Metastatic Pancreatic Carcinoma in the Ovary (tissue), 1 donor: ENCODE measurements around a stretch of chr21.

DNA sequence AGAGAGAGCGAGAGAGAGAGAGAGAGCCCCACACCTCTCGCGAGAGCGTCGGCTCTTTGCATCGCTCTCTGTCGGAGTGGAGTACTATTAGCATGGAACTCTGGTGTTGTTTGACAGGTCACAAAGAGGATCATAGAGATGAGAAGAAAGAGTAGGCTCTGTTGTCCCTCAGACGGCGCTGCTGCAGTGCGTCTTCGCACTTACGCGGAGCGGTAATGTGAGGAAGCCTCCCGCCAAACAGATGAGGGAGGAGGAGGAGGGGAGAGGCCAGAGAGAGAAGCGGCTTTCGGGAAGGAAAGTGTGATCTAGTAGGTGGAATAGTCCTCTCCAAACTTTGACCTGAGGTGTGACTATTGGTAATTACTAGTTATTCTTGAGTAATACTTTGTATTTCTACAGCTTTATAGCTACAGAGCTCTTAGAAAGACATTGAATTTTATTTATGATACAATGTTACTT, 439 bp upstream of the PAXBP1 start:
- PRO-cap, result bidirectional peak, plus-strand start at position 240 of the sequence, minus-strand start outside the sequence

DNA sequence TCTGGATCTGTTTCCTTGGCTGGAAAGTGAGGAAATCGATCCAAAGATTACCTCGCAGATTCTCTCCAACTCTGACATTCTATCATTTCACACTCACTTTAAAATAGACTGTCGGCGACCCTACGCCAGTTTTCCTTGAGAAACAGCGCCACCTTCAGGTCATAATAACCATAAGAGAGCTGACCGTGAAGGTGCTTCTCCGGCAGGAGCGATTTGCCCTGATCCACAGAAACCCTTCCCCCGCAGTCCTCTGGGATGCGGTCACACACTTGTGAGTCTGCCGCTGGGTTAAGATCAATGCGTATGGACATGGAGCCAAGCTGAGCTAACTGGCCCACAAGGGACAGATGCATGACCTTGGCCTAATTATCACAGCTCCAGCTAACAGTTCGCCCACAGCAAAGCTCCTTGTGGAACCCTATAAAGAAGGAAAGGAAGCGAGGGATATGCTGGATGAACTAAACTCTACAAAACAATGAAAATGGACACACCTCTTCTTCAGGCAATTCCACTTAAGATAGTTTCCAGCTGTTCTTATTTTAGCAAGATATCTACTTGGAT, 32.8 kb upstream of the IFNAR2 start:
- PRO-cap, result no peak

GRCh38 chr21:33234316-33234959, 4.7 kb downstream of the IFNAR2 start:
- PRO-cap, result no peak

DNA sequence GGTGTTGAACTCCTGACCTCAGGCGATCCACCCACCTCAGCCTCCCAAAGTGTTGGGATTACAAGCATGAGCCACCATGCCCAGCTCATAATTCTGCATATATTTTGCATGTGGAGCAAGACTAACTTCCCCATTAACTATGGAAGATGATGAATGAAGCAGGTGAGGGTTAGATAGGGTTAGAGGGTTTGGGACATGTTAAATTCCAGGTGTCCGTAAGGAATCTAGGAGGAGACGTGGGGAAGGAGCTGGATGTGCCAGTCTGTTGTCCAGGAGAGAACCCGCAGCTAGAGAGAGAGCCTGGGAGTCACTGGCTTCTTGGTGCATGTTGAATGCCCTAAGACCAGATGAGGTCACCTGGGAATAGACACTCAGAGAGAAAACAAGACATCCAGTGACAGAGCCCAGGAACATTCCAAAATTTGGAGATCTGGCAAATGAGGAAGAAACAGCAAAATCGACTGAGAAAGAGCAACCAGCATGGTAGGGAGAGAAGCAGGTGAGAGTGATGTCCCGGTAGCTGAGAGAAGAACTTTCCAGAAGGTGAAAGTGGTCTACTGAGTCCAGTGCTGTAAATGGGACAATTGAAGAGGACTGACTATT, 15.3 kb upstream of the IL10RB start:
- PRO-cap, result no peak

- PRO-cap, result no peak
These were observed 24.3 kb downstream of the IL10RB start for GRCh38 chr21:33290226-33291011.

- PRO-cap, result no peak
These were observed 8.0 kb downstream of the IFNGR2 start for GRCh38 chr21:33410918-33411814.

DNA sequence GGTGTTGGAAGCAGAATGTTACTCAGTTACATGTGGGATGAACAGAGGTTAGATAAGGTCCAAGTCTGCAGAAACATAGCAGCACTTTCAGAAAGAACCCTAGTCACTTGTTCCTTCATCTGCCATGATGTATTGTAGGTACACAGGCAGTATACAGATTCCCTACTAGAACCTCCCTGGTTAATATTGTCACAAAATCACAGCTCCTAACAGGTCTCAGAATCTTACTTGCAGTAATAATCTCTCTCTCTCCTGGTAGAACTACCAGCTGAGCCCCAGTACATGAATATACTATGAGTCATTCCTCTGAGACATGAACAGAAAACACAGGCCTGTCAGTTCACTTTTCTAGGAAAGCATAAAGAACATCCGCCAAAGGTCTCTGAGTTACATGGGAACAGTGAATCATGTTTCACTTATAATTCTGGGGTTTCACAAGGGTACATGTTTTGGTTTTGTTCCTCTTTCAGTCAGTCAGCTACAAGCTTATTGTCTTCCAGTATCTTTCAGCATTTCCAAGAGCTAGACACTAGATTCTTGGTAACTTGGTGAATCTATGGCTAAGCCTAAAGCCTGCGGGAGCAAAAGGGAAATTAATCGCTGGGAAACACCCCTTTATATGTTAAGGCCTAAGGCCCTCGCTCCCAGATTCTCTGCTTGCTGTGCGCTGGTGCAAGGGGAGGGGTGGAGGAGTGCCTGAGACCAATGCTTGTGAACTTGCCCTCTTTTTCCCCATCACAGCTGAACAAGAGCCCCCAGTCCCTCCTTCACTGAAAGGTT, 31.6 kb downstream of the IFNGR2 start:
- PRO-cap, result no peak

GRCh38 chr21:33549330-33550399, 6.8 kb downstream of the SON start:
- PRO-cap, result no peak

GRCh38 chr21:33655083-33656243, 13.2 kb downstream of the ITSN1 start:
- PRO-cap, result no peak

DNA sequence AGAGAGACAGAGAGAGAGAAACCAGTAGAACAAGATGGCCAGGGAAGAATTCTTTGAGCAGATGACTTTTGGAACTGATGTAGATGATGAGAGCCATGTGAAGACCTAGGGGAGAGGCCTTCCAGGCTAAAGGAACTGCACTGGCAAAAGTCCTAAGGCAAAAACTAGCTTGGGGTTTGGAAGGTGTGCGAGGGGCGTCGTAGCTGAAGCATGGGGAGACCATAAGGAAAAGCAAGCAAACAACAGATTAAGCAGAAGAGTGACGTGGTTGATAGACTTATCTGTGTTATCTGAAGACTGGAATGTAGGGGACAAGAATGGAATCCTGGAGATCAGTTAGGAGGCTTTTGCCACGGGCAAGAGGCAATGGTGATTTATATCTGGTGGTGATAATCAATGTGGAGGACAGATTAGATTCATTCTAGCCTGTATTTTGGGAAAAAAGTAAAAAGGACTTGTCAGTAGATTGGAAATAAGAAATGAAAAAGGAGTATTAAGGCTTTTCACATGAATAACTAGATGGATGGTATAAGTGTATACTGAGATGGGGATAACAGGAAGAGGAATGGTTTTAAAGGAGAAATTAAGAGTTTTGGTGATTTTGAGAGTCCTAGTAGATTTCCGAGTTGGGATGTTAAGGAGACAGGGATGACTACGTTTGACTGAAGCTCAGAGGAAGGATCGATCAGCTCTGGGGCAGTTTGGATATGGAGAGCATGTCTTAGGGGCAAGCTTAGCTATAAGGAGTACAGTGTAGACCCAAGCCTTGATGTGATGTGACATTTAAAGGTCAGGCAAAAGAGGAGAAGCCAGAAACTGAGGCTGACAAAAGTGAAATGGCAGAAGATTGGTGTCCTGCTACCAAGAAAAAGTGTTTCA, 97.5 kb downstream of the ITSN1 start:
- PRO-cap, result no peak

DNA sequence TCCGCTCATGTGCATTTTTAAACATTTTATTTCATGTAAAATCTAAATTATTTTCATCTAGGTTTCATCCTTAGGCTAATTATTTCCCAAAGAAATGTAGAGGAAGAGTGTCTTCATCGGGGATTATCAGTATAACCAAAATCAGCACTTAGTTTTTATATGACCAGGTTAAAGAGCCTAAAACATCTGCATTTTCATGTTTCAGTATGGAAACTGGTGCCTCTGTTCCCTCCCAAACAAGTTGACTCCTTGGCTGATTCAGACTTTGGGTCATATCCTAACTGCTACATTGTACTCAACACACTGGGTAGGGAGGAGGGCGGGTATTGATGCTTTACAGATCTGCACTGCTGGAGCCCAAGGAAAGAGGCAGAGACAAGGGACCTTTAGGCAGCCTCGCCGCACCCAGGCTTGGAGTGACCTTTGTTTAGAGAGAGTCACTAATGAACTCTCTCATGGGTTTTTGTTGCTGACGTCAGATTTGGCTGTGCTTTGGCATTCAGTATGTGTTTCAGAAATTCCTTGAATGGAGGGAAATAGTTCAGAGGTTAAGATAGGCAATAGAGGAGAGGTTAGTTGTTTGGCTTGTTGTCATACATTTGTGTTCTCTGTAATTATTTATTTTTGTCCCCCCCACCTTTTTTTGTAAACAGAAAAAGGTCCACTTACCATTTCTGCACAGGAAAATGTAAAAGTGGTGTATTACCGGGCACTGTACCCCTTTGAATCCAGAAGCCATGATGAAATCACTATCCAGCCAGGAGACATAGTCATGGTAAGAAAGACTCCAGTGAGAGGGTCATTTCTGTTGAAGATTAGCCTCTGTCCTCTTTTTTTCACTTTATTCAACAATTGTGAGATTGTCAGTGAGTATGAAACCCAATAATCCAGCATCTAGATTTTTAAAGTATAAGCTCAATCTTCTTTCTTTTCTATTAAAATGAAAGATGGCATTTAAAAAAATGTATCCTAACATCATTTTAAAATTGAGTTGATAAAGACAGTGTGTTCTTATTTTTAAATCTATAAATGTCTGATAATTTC, 116.1 kb downstream of the ATP5PO start:
- PRO-cap, result no peak

- PRO-cap, result no peak
These were observed 59.8 kb upstream of the ATP5PO start for GRCh38 chr21:33975292-33975991.

- PRO-cap, result no peak
These were observed 61.3 kb upstream of the ATP5PO start for GRCh38 chr21:33976834-33977427.

DNA sequence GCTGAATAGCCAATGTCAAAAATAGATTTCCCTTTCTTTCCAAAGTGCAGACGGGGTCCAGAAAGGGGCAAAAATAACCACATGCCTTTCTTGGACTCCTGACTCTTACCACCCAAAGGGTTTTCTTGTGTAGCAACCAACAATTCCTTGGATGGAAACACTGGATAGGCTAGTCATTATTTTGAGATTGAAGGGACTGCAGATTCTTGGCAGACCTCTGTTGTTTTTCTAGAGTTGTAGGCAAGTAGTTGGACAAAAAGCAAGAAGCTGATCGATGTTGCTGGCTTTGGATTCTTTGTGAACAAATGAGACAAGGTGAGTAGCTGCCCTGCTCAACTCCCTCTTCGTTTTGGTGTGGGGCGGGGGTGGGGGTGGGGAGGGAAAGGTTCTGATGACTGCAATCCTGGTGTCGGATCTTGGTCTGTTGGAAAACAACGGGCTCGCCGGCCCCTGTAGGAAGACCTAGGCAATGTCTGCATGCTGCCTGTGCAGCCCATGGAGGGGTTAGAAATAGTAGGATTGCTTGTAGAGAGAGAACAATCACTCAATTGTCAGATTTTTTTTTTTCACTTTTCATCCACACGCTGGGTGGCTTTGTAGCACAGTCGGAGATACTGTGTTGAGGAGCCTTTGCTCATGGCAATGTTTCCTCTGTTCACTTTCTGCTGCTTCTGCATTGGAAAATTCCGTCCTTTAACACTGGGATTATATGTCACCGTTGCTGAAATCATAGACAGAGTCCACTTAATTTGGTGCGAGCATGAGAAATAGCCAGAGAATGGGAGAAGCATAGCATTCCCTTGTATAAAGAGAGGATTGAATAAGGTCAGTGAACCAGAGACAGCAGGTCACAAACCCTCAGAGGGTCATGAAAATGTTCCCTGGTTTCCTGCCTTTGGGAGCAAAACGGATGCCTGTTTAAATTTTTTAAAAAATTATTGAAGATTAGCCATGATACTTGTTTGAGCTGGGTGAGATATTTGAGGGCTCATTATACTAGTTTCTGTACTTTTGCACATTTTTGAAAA, 107.4 kb downstream of the MRPS6 start:
- PRO-cap, result no peak

- PRO-cap, result no peak
These were observed 127.7 kb downstream of the MRPS6 start for GRCh38 chr21:34200856-34201796.

- PRO-cap, result no peak
These were observed 30.8 kb upstream of the KCNE1 start for GRCh38 chr21:34542911-34543204.

DNA sequence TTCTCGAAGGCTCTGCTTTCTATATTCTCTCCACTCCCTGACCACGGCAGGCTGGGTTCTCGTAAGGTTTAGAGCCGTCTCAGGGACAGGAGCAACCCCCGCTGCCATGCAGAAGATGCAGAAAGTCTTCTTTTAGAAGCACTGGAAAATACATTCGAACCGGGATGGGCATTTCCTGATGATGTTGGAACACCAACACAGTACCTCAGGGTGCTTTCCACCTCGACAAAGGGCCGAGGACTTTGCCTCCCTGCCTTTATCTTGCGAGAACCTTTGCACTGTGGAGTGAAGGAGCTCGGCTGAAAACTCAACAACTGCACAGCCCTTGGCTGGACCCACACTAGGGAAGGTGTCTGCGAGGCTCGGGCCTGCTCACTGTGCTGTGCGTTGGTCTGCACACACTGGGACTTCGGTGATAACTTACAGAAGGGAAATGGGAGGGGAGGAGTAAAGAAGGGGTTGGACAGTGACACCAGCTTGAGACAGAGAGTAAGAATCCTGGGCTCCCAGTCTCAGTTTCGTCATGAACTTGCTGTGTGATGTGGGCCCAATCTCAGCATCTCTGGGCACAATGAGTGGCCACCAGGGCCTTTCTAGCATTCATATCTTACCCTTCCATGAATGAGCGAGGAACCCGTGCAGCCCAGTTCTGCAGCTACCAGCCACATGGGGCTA, 18.3 kb downstream of the RCAN1 start:
- PRO-cap, result no peak

DNA sequence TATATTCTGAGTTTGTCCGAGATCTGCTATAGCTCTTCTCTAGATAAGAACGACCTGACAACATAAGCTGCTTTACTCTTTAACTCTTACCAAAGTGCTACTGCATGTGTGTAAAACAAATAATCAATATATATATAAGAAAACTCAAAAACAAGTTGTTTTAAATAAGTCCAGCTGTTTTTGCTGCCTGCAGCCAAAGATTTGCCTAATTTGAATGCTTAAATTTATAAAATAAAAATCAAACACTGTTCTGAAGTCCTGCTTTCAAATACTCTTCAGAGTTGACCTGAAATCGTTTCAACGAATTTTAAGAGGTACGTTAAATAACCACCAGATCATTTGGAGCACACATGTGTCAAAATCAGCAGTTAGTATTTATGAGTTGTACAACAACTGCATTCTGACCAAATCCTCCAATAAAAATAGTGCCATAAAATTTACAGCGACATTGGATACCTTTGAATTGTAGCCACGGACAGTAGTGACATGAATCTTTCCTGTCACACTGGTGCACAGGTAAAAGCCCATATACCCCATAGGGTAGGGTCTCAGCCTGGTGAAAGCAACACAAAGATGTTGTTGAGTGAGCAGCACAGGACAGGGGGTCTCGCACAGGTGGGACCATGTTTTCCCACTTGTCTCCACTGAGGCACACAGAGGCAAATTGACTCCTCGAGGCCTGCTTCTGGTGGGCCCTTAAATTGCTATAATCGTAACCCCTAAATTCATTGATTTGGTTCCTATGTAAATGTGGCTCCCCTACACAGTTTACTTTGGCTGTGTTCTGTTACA, 121.5 kb downstream of the CLIC6 start:
- PRO-cap, result no peak

- PRO-cap, result no peak
These were observed 135.3 kb downstream of the CLIC6 start for GRCh38 chr21:34803949-34804714.

DNA sequence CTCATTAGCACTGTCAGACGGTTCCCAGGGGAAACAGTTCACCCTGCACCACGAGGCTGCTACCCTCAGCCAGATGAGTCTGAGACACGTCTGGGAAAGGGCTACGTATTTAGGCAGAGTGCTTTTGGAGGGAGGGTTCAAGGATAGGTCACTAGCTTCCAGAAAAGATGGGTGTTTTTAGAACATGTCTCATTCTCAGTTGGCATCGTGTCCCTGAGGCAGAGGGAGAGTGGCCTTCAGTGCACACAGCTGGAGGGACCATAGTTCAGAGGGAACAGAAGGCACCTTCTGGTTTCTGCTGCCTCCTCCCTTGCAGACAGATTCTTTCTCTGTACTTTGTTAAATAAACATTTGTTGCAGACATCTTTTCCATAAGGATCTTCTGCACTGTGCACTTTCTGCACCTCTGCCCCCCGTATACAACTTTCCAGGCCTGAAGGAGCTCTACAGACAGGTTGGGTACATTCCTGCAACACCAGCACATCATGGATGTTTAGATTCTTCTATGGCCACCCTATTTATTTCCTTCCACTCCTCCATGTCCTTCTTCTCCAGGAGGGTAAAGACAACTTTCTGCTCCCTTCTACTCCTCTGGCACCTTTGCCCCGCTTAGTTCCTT, 140.0 kb downstream of the CLIC6 start:
- PRO-cap, result no peak